Right lobe of liver (tissue), 4 donors: ENCODE measurements around a stretch of chr2.

- PRO-cap, 4 experiments = no peak in any of the 4 experiments
- RAMPAGE, long total RNA, 2 experiments = no peak in any of the 2 experiments
Observed at GRCh38 chr2:5673471-5674306, 18.5 kb upstream of the SOX11 start.

DNA sequence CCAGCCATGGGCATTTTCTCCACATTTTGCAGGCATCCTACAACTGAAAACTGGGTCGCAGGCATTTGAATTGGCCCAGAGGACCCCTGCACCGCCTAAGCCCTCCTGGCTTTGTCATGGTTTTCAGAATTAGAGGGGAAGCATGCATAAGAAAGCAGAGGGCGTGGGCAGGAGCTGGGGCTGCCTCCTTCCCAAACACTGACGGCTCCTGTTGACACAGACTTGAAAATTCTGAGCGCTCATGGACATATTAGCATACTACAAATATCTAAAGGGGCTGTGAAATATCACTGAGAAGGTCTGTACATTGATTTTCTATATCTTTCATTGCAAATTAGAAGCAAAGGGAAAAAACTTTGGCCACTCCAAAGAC lies 34.1 kb downstream of the SOX11 start:
- PRO-cap, 4 experiments = no peak in any of the 4 experiments
- RAMPAGE, long total RNA, 2 experiments = no peak in any of the 2 experiments

GRCh38 chr2:5776973-5777612 lies 84.9 kb downstream of the SOX11 start:
- PRO-cap, 4 experiments = no peak in any of the 4 experiments
- RAMPAGE, long total RNA, 2 experiments = no peak in any of the 2 experiments

DNA sequence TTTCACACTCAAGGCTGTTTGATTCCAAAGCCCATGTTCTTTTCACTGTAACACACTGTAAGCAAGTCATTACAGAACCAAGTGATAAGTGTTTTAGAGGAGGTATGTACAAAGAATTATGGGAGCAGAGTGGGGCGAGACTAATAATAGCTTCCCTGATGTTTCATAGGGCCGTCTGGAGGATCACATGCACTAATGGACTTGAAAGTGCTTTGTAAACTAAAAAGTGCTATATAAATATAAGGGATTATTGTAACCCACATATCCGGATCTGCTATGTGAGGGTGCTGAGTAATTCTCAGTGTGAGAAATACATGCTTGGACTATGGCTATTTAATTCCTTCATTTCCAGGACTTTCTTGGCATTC lies 222.6 kb downstream of the SOX11 start:
- PRO-cap, 4 experiments = no peak in any of the 4 experiments
- RAMPAGE, long total RNA, 2 experiments = no peak in any of the 2 experiments

- PRO-cap, 4 experiments = no peak in any of the 4 experiments
- RAMPAGE, long total RNA, 2 experiments = no peak in any of the 2 experiments
Observed at GRCh38 chr2:6913553-6914351, 3.5 kb upstream of the RNF144A start.

- PRO-cap, 4 experiments = no peak in any of the 4 experiments
- RAMPAGE, long total RNA, 2 experiments = no peak in any of the 2 experiments
Observed at GRCh38 chr2:7046610-7047457, 129.6 kb downstream of the RNF144A start.

DNA sequence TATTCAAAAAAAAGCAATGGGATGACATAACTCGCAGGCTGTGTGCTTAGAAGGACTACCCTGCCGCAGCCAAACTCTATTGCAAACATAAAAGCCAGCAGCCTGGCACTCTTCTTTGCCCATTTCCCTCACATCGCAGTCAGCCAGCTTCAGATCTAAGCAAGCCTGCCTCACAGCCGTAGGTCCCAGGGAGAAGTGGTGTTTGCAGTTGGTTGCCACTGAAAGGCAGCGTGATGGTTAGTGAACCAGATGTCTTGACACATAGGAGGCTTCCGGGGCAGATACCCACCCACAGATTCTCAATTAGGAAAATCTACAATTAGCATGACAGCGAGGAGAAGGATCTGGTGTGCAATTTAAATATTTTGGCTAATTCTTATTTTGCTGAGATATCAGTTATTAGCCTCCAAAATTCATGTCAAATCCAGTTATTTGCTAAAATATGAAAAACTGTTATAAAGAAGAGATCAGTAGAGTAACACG lies 655.3 kb downstream of the RNF144A start:
- PRO-cap, 4 experiments = no peak in any of the 4 experiments
- RAMPAGE, long total RNA, 2 experiments = no peak in any of the 2 experiments

GRCh38 chr2:7730401-7730880 lies 813.2 kb downstream of the RNF144A start:
- PRO-cap, 4 experiments = peak in 1 of 4 experiments; most common minus-strand start chr2:7730633 (in 1)
- RAMPAGE, long total RNA, 2 experiments = no peak in any of the 2 experiments

DNA sequence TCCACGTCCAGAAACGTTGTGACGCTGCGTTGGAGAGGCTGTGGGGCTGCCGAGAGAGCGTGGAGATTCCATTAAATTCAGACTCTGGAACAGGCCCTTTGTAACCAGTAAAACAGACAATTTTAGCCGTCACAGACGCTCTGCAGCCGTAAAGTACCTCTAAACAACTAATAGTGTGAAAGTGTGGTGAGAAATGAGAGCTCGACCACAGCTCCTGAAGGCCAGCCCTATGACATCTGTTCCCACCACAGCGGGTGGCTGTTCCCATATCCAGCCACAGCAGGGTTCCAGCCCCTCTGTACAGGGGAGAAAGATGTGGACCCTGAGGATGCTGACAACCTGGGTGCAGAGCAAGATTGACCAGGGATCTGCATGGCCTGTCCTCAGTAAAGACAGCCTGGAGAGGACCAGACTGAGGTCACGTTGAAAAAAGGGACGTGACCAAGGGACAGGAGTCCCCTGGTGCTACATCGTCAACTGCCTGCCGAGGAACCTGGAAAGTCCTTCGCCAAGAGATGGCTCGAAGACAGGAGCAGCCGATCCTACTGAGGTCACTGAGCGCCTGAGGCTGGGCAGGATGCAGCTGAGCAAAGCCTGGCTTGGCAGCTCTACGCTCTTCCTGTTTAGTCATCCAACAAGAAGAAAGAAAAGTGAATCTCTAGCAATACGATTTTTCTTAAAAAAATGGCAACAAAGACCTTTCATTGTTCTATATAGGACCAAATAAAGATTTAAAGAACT lies 831.6 kb downstream of the RNF144A start:
- PRO-cap, 4 experiments = peak in 1 of 4 experiments; most common minus-strand start position 564 of the sequence (in 1)
- RAMPAGE, long total RNA, 2 experiments = no peak in any of the 2 experiments

DNA sequence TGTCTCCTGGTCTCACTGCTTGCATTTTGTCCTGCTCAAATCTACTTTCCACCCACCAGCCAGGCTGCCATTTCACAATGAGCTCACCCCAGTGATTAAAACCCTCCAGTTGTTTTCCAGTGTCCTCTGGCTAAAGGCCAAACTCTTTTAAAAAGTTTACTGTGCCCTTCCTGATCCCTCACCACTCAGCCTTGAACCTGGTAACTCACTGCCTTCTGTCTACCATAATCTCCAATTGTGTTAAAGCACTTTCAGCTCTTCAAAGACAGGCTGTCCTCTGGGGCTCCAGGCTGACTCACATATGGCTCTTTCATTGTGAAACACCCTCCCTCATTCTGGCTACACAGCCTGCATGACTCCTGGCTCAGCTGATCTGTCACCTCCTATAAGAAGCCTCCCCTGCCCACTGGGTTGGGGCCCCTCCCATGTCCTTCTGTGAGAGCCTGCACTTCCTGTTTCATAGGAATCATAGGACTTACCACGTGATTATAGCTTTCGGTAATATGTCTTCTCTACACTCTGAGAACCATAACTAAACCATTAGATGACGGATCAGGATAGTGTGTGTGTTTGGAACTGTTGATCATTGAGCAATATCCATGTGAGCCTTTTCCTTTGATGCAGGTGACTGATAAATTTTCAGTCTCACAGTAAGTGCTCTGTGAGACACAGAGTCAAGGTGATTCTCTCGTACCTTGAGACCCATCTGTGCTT lies 590.9 kb upstream of the ID2 start:
- PRO-cap, 4 experiments = peak in 2 of 4 experiments; most common plus-strand start position 460 of the sequence (in 1); most common minus-strand start position 303 of the sequence (in 2)
- RAMPAGE, long total RNA, 2 experiments = no peak in any of the 2 experiments

- PRO-cap, 4 experiments = peak in 4 of 4 experiments; most common plus-strand start chr2:8193961 (in 4); most common minus-strand start chr2:8194032 (in 3)
- RAMPAGE, long total RNA, 2 experiments = no peak in any of the 2 experiments
Observed at GRCh38 chr2:8193482-8194777, 487.9 kb upstream of the ID2 start.

DNA sequence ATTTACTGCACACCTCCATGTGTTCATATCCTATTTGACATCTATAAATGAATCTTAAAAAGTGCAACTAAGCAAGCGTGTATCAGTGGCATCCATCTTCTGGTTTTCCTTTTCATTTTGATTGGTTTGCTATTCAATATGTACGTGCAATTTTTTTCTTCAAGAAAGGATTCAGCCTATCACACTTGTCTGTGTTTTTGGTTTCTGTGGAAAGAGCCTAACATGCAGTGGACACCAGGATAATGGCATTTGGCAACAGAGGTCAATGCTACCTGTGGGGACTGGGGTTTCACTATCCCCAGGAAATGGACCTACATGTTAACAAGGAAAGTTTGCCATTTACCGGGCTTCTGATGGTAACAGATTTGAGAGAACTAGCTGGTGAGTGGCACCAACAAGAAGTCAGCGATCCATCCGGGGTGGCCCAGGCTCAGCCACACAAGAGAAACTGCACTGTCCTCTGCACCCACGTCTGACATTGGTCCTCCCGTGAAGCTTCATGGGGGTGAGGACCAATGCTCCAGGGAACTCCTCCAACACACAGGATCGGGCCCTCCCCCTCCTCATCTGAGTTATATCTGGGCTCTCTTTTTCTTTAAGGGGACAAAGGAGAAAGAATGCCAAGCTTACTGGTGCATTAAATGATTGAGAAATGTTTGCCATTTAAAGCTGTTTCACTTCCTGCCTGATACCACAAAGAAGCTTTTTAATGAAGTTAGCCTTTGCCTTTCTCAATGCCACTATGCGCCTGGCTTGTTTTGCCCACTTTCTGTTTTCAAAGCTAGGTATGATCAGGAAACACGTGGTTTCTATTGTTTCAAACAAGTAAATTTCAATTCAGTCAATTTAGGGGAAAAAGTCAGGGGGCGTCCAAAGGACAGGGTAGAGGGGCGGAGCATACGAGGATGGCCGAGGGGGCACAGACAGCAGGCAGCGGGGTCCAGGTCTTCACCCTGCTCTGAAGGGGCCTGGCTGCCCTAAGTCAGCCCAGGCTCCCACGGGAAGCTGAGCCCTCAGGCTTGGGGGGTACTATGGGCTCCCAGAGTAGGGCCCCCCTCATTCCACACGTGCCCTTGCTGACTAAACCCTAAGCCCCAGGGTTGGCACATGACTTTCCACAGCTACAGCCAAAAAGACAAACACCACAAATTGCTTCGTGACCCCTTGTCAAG lies 204.2 kb upstream of the ID2 start:
- PRO-cap, 4 experiments = no peak in any of the 4 experiments
- RAMPAGE, long total RNA, 2 experiments = no peak in any of the 2 experiments

DNA sequence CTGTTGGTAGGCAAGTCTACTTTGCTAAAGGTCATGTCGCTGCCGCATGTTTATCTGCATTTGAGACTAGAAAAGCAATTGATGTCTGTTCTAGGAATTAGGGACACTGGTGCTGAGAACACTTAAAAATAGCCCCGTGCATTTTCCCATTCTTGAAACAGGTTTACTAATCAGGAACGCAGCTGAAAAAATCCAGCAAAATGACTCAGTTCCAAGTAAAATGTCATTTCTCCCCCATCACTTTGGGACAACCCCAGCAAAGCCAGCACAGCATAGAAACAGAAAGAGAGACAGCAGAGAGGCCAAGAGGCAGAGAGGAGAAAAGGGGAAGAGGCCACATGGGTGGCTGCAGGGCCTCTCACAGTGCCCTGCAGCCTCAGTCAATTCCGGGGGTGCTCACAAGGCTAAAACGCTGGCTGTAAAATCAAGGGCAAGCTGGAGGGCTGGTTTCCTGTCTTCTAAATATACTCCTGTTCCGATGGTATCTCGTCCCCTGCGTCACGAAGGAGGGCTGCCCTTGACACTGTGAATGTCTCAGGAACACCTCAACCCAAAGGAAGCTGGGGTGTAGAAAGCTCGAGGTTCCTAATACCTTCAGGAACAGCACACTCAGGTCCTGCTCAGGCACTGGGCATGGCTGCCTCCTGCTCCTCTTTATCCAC lies 166.6 kb upstream of the ID2 start:
- PRO-cap, 4 experiments = peak in 1 of 4 experiments; most common plus-strand start position 606 of the sequence (in 1); most common minus-strand start position 378 of the sequence (in 1)
- RAMPAGE, long total RNA, 2 experiments = no peak in any of the 2 experiments

- PRO-cap, 4 experiments = no peak in any of the 4 experiments
- RAMPAGE, long total RNA, 2 experiments = no peak in any of the 2 experiments
Observed at GRCh38 chr2:8550831-8551270, 131.0 kb upstream of the ID2 start.

- PRO-cap, 4 experiments = peak in 4 of 4 experiments; most common plus-strand start chr2:8584047 (in 4); most common minus-strand start chr2:8583790 (in 4)
- RAMPAGE, long total RNA, 2 experiments = start-site peak on the minus strand in 2 of 2 experiments, at chr2:8583785-8583824 at its widest, 38 to 49 reads per replicate
Observed at GRCh38 chr2:8583484-8584162, 98.2 kb upstream of the ID2 start.

DNA sequence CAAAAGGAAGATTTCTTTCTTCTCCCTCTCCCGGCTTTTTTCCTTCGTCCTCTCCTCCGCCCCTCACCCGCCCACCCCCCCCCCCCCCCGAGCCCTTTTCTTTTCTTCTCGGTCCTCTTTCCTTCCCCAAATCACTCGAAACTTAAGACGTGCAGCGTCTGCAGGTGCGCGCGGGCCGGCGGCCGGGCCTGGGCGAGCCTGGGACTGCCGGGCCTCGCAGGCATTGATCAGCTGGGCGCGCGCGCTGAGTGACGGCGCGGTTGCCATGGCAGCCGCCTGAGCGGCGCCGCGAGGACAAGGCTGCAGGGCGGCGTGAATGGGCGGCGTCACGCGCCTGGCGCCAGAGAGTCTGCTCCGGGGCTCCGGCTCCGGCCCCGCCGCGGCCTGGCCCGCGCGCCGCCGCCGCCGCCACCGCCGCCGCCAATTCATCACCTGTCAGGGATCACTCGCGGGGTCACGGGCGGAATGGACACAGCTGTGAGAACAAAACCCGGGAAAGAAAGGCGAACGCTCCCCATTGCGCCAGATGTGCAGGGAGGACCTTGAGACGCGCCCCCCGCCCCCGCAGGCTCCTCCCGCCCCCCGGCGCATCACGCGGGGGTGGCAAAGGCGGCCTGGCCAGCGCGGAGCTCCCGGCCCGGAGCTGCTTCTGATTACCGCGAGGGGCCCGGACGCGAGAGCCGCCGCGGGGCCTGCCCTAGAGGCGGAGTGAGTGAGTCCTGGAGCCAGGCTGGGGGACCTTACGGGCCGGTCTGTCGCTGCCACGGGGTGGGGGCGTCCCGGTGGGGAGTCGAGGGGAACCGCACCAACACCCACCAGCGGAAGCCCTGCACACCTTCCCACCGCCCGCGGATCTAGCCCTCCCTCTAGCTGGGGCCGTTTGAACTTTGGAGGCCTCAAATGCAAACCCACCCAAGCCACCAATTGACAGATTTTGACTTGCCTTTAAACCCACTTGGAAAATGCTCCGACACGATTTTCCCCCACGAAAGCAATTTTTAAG lies 2.9 kb upstream of the ID2 start:
- PRO-cap, 4 experiments = peak in 4 of 4 experiments; most common plus-strand start position 606 of the sequence (in 4); most common minus-strand start position 206 of the sequence (in 4)
- RAMPAGE, long total RNA, 2 experiments = start-site peak on the plus strand in 1 of 2 experiments, centred at position 648 of the sequence, 16 reads per replicate; start-site peak on the minus strand in 2 of 2 experiments, centred at positions 366 to 933 of the sequence, 5 to 16 reads per replicate

DNA sequence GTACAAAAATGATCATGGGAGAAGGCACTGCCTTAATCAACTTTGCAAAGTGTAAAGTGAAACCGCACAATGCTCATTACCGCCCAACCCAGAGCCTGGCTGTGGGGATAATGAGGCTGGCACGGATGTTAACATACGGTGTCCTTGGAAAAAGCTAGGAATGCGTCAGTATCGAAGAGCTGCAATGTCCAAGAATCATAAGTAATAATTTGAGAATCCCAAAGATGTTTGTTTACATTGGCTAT lies 2.1 kb upstream of the ID2 start:
- PRO-cap, 4 experiments = peak in 2 of 4 experiments; most common minus-strand start position 103 of the sequence (in 2)
- RAMPAGE, long total RNA, 2 experiments = no peak in any of the 2 experiments

GRCh38 chr2:8681718-8681986 lies 204 bp upstream of the ID2 start:
- PRO-cap, 4 experiments = peak in 4 of 4 experiments; most common minus-strand start chr2:8681861 (in 3)
- RAMPAGE, long total RNA, 2 experiments = no peak in any of the 2 experiments

- PRO-cap, 4 experiments = peak in 2 of 4 experiments; most common plus-strand start chr2:8821533 (in 1); most common minus-strand start chr2:8821429 (in 1)
- RAMPAGE, long total RNA, 2 experiments = no peak in any of the 2 experiments
Observed at GRCh38 chr2:8821151-8821624, 16.2 kb downstream of the KIDINS220 start.

DNA sequence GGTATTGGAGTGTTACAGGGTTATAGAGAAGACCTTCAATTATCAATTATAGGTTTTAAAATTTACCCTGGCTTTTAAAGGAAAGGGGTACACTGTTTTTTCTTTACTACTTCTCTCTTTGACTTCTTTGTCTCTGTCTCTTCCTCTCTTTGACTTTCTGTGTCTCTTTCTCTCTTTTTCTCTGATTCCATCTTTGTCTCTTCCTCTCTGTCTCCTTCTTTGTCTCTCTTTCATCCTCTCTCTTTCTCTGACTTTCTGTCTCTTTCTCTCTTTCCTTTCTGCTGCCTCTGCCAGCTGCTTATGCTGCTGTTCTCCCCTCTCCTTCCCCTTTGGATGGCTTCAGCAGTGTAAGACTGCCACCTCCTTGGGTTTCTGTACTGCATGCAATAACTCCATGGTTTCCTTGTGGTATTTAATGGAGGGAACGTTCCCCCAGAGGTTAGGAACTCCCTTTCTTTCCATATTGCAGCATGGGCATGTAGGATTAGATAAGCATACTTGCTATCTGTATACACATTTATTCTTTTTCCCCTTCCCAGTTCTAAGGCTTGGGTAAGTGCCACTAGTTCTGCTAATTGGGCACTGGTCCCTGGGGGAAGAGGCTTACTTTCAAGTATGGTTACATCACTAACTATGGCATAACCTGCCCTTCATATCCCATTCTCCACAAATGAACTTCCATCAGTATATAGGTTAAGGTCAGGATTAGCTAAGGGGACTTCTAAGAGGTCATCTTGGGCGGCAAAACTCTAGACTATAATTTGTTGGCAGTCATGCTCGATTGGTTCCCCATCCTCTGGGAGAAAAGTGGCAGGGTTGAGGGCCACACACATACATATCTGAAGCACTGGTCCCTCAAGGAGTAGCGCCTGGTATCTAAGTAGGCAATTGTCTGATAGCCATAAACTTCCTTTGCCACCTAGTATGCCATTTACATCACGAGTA lies 59.9 kb upstream of the KIDINS220 start:
- PRO-cap, 4 experiments = no peak in any of the 4 experiments
- RAMPAGE, long total RNA, 2 experiments = no peak in any of the 2 experiments